HepG2 (cell line): ENCODE measurements around the genes SERPINC1 and TNN.

- RRBS, 2 experiments, result no CpG with 5 or more reads among the region's 2 CpGs
CAGE:
- cytosol, long polyA minus RNA, result no peak
- cytosol, long polyA plus RNA, result no peak
- long polyA plus RNA, result no peak
- nucleus, long polyA minus RNA, result no peak
- nucleus, long polyA plus RNA, result no peak
These were observed 232.1 kb upstream of the C1orf105 start for GRCh38 chr1:172188338-172188746.

DNA sequence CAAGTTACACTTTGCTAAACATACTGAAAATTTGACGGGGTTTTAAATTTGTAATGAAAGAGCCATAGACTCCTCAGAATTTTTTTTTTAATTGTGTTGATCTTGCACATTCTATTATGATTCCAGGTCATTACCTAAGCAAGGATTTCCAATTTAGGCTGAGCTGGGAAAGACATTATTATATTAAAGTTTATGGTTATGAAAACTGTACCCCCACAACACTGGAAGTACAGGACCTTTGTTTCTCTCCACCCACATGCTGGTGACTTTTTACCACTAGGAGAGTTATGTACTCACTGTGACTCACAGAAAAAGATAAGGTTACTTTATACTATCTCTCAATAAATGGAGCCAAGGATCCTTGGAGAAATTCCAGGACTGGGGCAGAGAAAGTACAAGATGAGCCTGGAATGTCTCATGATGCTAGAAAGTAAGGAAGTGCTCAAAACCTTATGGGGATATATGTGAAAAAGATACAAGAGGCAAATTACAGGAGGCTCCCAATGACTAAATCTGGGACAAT lies 64.0 kb upstream of the C1orf105 start:
- RRBS, 2 experiments, result no CpG with 5 or more reads among the region's 1 CpG
CAGE:
- cytosol, long polyA minus RNA, result no peak
- cytosol, long polyA plus RNA, result no peak
- long polyA plus RNA, result no peak
- nucleus, long polyA minus RNA, result no peak
- nucleus, long polyA plus RNA, result no peak

DNA sequence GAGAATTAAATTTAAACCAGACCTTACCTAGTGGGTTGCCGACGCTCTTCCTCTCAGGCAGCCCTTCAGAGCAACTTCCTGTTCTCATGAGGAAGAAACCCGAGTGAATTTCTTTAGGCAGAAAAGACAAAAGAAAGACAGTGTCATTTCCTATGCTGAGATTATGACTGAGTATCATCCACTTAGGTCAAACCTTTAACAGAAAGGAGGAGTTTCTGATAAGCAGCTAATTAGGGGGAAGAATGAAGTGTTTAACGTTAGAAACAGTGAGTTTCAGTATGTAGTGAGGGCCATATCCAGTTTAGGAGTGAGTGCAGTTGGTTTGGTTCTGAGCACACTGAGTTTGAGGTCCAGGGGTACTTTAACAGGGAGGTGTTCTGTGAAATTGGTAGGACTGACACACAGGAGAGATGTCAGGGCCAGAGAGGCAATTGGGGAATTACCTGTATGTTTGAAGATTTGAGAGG lies 38.7 kb downstream of the FASLG start:
- RRBS, 2 experiments, result no CpG with 5 or more reads among the region's 4 CpGs
CAGE:
- cytosol, long polyA minus RNA, result no peak
- cytosol, long polyA plus RNA, result no peak
- long polyA plus RNA, result no peak
- nucleus, long polyA minus RNA, result no peak
- nucleus, long polyA plus RNA, result no peak

GRCh38 chr1:172704070-172704386 lies 45.1 kb downstream of the FASLG start:
- RRBS, 2 experiments, result no CpG with 5 or more reads among the region's 1 CpG
CAGE:
- cytosol, long polyA minus RNA, result no peak
- cytosol, long polyA plus RNA, result no peak
- long polyA plus RNA, result no peak
- nucleus, long polyA minus RNA, result no peak
- nucleus, long polyA plus RNA, result no peak

DNA sequence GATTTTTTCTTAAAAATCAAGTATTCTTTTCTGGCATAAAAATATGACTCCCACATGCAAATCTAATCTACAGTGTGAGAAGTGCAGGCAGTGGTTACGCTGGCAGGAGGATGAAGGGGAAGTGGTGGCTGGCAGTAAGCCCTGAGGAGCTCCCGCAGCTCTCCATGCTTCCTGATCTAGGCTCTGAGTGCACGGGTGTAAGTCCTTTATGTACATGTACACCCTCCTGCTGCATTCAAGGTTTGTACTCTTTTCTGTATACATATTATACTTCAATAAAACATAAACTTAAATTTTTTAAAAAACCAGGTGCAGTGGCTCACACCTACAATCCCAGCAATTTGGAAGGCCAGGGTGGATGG lies 67.5 kb upstream of the PRDX6 start:
- RRBS, 2 experiments, result no CpG with 5 or more reads among the region's 3 CpGs
CAGE:
- cytosol, long polyA minus RNA, result no peak
- cytosol, long polyA plus RNA, result no peak
- long polyA plus RNA, result no peak
- nucleus, long polyA minus RNA, result no peak
- nucleus, long polyA plus RNA, result no peak

GRCh38 chr1:173475667-173476317 lies 1.3 kb upstream of the PRDX6 start:
- RRBS, 2 experiments, result no CpG with 5 or more reads among the region's 6 CpGs
CAGE:
- cytosol, long polyA minus RNA, result no peak
- cytosol, long polyA plus RNA, result no peak
- long polyA plus RNA, result no peak
- nucleus, long polyA minus RNA, result no peak
- nucleus, long polyA plus RNA, result no peak

DNA sequence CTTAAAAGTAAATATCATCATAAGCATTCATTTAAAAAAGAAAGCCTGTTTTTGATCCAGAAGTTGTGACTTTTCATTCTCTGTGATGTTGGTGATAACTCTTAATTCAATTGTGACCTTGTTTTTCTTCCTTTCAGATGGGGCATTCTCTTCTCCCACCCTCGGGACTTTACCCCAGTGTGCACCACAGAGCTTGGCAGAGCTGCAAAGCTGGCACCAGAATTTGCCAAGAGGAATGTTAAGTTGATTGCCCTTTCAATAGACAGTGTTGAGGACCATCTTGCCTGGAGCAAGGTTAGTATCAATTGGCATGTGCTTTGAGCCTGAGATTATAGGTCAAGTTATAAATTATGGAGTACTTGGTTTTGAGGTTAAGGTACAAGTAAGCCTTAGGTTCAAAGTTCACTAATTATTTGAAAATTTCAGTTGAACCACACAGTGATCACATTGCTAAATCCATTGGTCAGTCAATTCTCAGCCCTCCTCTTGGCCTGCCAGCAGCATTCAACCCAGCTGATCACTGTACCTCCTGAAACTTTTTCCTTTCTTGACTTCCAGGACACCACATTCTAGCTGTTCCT lies 4.1 kb downstream of the PRDX6 start:
- RRBS, 2 experiments, result no CpG with 5 or more reads among the region's 1 CpG
CAGE:
- cytosol, long polyA minus RNA, result no peak
- cytosol, long polyA plus RNA, result no peak
- long polyA plus RNA, result no peak
- nucleus, long polyA minus RNA, result no peak
- nucleus, long polyA plus RNA, result no peak

- RRBS, 2 experiments, result no CpG with 5 or more reads among the region's 4 CpGs
CAGE:
- cytosol, long polyA minus RNA, result no peak
- cytosol, long polyA plus RNA, result no peak
- long polyA plus RNA, result no peak
- nucleus, long polyA minus RNA, result no peak
- nucleus, long polyA plus RNA, result no peak
These were observed 27.1 kb downstream of the PRDX6 start for GRCh38 chr1:173504152-173504759.

DNA sequence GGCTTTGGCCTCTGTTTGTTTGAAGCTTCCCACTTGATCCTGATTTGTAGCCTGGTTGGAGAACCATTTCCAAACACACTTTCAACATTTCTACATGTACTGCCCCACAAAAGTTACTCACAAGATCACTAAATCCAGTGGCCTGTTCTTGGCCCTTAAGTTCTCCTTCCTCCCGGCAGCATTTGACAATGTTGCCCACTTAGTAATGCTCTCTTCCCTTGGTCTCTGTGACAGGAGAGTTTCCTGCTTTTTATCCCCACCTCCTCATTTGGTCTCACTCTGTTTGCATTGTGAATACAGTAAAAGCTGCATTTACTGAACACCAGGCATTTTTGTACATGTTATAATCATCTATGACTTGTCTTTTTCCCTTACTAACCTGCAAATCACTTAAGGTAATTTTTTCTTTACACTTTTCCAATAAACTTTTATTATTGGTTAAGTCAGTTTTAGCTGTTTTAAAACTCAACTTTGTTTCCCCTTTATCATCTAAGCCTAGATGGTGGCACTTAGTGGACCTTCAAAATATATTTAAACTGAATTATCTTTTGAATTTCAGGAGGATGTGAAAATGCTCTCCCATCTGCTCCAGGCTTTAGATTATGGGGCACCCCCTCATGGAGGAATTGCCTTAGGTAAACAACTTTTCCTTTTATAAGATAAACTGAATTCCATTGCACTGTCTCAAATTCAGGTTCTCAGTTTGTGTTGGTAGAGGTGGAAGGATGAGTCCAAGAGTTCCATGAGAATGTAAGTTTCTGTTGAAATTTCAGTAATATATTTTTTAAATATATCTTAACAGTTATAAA lies 11.9 kb upstream of the ZBTB37 start:
- RRBS, 2 experiments, result no CpG with 5 or more reads among the region's 1 CpG
CAGE:
- cytosol, long polyA minus RNA, result no peak
- cytosol, long polyA plus RNA, result no peak
- long polyA plus RNA, result no peak
- nucleus, long polyA minus RNA, result no peak
- nucleus, long polyA plus RNA, result no peak

GRCh38 chr1:173856942-173858153 lies 10.8 kb upstream of the ZBTB37 start:
- RRBS, 2 experiments, result no CpG with 5 or more reads among the region's 6 CpGs
CAGE:
- cytosol, long polyA minus RNA, result no peak
- cytosol, long polyA plus RNA, result no peak
- long polyA plus RNA, result no peak
- nucleus, long polyA minus RNA, result no peak
- nucleus, long polyA plus RNA, result no peak

DNA sequence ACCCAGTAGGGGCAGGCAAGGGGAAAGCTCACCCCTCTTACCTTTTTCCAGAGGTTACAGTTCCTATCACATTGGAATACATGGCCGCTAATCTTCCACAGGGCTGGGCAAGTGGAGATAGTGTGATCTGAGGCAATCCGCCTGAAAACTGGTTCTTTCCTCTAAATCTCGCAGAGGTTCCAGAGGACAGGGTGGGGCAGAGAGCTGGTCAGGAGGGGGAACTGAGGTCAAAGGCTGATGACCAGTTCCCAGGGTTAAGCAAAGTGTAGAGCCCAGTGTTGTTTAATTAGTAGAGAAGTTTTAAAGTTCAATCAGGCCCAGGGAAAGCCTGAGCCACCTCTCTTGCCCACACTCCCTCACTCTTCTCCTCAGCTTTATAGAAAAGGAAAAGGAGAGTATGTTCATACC lies at the start of gene SERPINC1:
Gene SERPINC1, minus strand, starts transcription at position 150 of the 408 bp plus-strand sequence.
- RRBS, 2 experiments, result no CpG with 5 or more reads among the region's 3 CpGs
CAGE:
- cytosol, long polyA minus RNA, result start-site peak on the minus strand centred at position 132 of the sequence, 39 bp wide, 265 reads
- cytosol, long polyA plus RNA, result start-site peak on the minus strand centred at position 146 of the sequence, 85 bp wide, 158 and 334 reads in 2 replicates
- long polyA plus RNA, result start-site peak on the minus strand centred at position 141 of the sequence, 75 bp wide, 712 and 1,071 reads in 2 replicates
- nucleus, long polyA minus RNA, result no peak
- nucleus, long polyA plus RNA, result start-site peak on the minus strand centred at position 134 of the sequence, 50 bp wide, 132 and 139 reads in 2 replicates

GRCh38 chr1:173946232-173946971 lies 29.3 kb upstream of the SERPINC1 start:
- RRBS, 2 experiments, result no CpG with 5 or more reads among the region's 6 CpGs
CAGE:
- cytosol, long polyA minus RNA, result no peak
- cytosol, long polyA plus RNA, result no peak
- long polyA plus RNA, result no peak
- nucleus, long polyA minus RNA, result no peak
- nucleus, long polyA plus RNA, result no peak

DNA sequence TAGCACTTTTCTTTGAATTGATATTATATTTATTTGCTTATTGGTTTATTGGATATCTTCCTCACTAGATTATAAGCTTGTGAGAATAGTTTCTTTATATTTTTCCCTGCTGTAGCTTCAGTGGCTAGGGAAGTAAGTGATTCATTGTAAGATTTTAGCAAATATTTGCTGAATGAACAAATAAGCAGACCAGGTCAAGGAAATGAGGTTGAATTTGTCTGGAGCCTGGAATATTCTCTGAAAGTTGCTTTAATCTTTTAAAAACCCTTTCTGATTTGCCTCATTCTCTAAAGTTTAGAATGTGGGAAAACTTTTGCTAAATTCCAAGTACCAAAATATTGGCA lies 80.2 kb downstream of the RABGAP1L start:
CAGE:
- cytosol, long polyA minus RNA, result no peak
- cytosol, long polyA plus RNA, result no peak
- long polyA plus RNA, result no peak
- nucleus, long polyA minus RNA, result no peak
- nucleus, long polyA plus RNA, result no peak

GRCh38 chr1:174652915-174653436 lies 205.2 kb downstream of the GPR52 start:
- RRBS, 2 experiments, result no CpG with 5 or more reads among the region's 4 CpGs
CAGE:
- cytosol, long polyA minus RNA, result no peak
- cytosol, long polyA plus RNA, result no peak
- long polyA plus RNA, result no peak
- nucleus, long polyA minus RNA, result no peak
- nucleus, long polyA plus RNA, result no peak

DNA sequence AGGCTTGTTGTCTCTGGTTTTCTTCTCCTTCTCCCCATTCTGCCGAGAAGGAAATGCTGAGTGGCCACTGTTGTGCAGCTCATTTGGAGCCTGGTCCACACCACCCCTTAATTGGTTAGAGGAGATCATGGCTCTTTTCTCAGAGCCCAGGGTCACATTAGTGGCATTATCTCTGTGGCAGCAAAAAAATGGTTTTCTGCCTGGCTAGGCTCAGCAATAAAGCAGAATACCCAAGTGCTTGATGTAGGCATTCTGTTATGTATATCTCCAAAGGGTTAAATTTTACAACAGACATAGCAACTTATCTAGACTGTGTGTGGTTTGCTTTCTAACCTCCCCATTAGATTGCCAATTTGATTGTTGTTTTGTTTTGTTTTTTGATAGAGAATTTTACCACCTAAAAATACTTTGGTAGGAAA lies 199.2 kb upstream of the CACYBP start:
- RRBS, 2 experiments, result no CpG with 5 or more reads among the region's 1 CpG
CAGE:
- cytosol, long polyA minus RNA, result no peak
- cytosol, long polyA plus RNA, result no peak
- long polyA plus RNA, result no peak
- nucleus, long polyA minus RNA, result no peak
- nucleus, long polyA plus RNA, result no peak

GRCh38 chr1:174820192-174820683 lies 179.5 kb upstream of the CACYBP start:
- RRBS, 2 experiments, result no CpG with 5 or more reads among the region's 3 CpGs
CAGE:
- cytosol, long polyA minus RNA, result no peak
- cytosol, long polyA plus RNA, result no peak
- long polyA plus RNA, result no peak
- nucleus, long polyA minus RNA, result no peak
- nucleus, long polyA plus RNA, result no peak

- RRBS, 2 experiments, result no CpG with 5 or more reads among the region's 6 CpGs
CAGE:
- cytosol, long polyA minus RNA, result no peak
- cytosol, long polyA plus RNA, result no peak
- long polyA plus RNA, result no peak
- nucleus, long polyA minus RNA, result no peak
- nucleus, long polyA plus RNA, result no peak
These were observed 122.5 kb upstream of the CACYBP start for GRCh38 chr1:174876938-174877858.

GRCh38 chr1:174967966-174968609 lies 31.7 kb upstream of the CACYBP start:
- RRBS, 2 experiments, result no CpG with 5 or more reads among the region's 3 CpGs
CAGE:
- cytosol, long polyA minus RNA, result no peak
- cytosol, long polyA plus RNA, result no peak
- long polyA plus RNA, result no peak
- nucleus, long polyA minus RNA, result no peak
- nucleus, long polyA plus RNA, result no peak

DNA sequence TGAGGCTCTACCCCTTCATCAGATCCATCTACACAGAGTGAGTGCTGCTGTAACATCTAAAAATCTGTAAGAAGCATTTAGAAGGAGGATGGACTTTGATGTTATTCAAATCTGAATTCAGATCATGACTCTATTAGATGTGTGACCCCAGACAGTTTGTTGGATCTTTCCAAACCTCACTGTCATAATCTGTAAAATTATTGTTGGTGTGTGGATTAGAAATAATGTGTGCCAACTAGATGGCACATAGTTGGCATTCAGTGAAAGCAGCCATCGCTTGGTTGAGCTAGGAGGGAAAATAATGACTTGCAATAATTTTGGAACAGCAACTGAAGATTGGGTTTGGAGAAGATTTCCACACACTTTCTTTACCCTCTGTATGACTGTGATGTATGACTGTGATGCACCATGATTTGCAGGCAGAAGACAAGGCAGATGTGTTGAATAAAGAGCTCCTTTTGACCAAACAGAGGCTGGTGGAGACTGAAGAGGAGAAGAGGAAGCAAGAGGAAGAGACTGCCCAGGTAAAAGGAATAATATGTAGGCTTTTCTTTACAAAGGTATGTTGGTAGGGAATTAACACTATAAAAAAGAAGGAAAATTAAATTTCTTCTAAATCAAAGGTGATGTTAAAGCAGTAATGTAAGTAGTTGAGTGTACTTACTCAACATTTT lies 24.0 kb upstream of the CACYBP start:
- RRBS, 2 experiments, result no CpG with 5 or more reads among the region's 1 CpG
CAGE:
- cytosol, long polyA minus RNA, result no peak
- cytosol, long polyA plus RNA, result no peak
- long polyA plus RNA, result no peak
- nucleus, long polyA minus RNA, result no peak
- nucleus, long polyA plus RNA, result no peak

GRCh38 chr1:175067596-175068031 lies at the start of gene TNN:
Gene TNN, plus strand, starts transcription at chr1:175067833.
- RRBS, 2 experiments, result no CpG with 5 or more reads among the region's 5 CpGs
CAGE:
- cytosol, long polyA minus RNA, result no peak
- cytosol, long polyA plus RNA, result no peak
- long polyA plus RNA, result no peak
- nucleus, long polyA minus RNA, result no peak
- nucleus, long polyA plus RNA, result no peak